Cardiac atrium fibroblast (primary cell): ENCODE measurements around a stretch of chr1.

GRCh38 chr1:146970694-146971351 is 32.7 kb downstream of the NBPF12 start:
- RAMPAGE, long total RNA = no peak

GRCh38 chr1:147084347-147085183 is 87.7 kb downstream of the PRKAB2 start:
- RAMPAGE, long total RNA = no peak

DNA sequence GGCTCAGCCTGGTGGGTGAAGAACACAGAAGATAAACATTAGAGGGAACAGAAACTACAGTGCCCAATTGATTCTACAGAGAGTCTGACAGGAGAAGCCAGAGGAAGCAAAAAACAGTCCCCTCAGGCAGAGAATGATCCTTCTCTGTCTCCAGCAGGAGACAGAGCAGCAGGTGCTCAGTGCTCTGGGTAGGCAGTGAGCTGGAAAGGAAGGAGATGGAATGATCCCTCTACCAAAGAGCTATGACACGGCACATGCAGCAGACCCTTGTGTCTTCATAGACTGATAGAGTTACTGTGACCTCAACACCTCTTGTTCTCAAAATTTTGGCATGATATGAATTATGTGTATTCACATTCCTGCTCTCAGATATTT is 62.3 kb downstream of the PRKAB2 start:
- RAMPAGE, long total RNA = no peak

DNA sequence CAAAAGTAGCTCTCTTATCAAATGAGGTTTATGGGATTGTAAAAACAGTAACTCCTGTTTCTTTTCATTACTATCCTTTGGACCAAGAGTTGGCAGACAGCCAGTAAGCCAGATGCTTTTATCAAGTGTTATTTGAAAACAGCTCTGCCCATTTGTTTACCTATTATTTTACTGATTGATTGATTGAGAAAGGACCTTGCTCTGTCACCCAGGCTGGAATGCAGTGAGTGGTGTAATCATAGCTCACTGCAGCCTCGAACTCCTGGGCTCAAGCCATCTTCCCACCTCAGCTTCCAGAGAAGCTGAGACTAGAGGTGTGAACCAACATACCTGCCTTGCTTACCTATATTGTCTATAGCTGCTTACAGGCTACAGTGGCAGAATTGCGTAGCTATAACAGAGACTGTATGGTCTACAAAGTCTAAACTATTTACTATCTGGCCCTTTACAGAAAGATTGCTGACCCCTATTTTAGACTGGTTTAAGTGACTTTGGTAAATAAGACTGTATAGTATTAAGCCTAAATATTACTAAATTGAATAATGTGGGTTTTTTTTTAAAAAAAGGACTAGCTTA is 3.5 kb downstream of the PRKAB2 start:
- RAMPAGE, long total RNA = no peak

- RAMPAGE, long total RNA = no peak
These were observed 5.1 kb upstream of the CHD1L start for GRCh38 chr1:147237323-147237915.

GRCh38 chr1:147402700-147403120 is 138.6 kb upstream of the BCL9 start:
- RAMPAGE, long total RNA = no peak

- RAMPAGE, long total RNA = no peak
These were observed 36.5 kb upstream of the BCL9 start for GRCh38 chr1:147504532-147505418.

- RAMPAGE, long total RNA = no peak
These were observed 25.9 kb upstream of the BCL9 start for GRCh38 chr1:147515312-147515963.

GRCh38 chr1:147542996-147543514 is 1.8 kb downstream of the BCL9 start:
- RAMPAGE, long total RNA = no peak

- RAMPAGE, long total RNA = no peak
These were observed 58.0 kb downstream of the BCL9 start for GRCh38 chr1:147599337-147599761.

GRCh38 chr1:147620100-147620594 is 50.2 kb downstream of the ACP6 start:
- RAMPAGE, long total RNA = no peak

GRCh38 chr1:147642944-147643558 is 27.3 kb downstream of the ACP6 start:
- RAMPAGE, long total RNA = no peak

GRCh38 chr1:147669284-147670343 is 710 bp downstream of the ACP6 start:
- RAMPAGE, long total RNA = no peak

- RAMPAGE, long total RNA = no peak
These were observed 43.5 kb downstream of the GJA5 start for GRCh38 chr1:147716775-147717463.

- RAMPAGE, long total RNA = no peak
These were observed 12.2 kb upstream of the GJA5 start for GRCh38 chr1:147772456-147773061.

GRCh38 chr1:147780831-147781719 is 20.7 kb upstream of the GJA5 start:
- RAMPAGE, long total RNA = no peak

GRCh38 chr1:148139198-148139609 is 12.9 kb downstream of the NBPF11 start:
- RAMPAGE, long total RNA = no peak

DNA sequence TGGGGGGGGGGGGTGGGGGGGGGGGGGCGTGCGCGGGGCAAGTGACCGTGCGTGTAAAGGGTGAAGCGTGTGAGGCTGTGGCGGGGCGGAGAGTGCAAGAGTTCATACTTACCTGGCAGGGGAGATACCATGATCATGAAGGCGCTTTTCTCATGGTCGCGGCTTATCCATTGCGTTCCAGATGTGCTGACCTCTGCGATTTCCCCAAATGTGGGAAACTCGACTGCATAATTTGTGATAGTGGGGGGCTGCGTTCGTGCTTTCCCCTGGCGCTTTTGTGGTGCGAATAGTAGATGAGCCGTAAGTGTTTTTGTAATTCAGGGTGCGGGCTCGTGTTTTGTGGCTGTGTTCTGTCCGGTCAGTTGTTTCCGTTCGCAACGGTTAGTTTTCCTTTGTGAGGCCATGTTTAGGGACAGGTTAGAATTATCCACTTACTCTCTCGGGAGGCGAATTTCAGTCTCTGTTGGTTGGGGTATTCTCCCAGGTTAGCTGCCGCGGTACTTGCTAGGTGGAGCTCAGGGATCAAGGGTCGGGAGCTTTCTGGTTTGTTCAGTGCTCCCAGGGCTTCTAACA is 39.5 kb upstream of the PPIAL4G start:
- RAMPAGE, long total RNA = no peak

DNA sequence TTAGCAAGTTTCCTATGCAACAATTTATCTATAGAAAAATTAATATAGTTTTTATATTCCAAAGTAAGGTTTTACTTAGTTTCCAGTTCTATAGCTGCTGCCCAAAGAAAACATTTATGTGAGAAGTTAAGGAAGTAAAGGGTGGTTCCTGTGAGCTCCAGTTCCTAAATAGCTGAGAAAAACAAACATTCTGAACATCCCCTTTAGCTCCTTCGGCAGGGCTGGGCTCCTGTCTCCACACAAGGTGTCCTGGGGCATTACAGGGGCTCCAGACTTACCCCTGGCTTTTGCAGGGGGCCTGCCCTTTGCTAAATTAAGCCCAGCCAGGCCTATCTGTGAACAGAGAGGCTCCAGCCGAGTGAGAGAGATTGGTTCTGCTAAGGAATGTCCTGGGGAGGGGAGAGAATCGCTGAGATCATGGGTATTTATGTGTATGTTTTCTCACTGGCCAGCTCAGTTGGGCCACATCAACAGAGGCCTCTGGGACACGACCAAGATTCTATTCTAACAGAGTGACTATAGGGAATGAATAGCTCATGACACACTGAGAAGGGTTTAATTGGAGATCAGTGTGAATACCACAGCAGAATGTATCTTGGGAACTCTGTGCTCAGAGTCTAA is 72.6 kb downstream of the PDE4DIP start:
- RAMPAGE, long total RNA = no peak

GRCh38 chr1:149102333-149102595 is 1.1 kb downstream of the NBPF9 start:
- RAMPAGE, long total RNA = no peak